Right lobe of liver (tissue), 4 donors: ENCODE results near the gene ADPGK.

- PRO-cap, 4 experiments: peak in 1 of 4 experiments; most common minus-strand start chr15:71529502 (in 1)
- RAMPAGE, long total RNA, 2 experiments: no peak in any of the 2 experiments
Measured at GRCh38 chr15:71529205-71529688, 281.1 kb upstream of the NR2E3 start.

DNA sequence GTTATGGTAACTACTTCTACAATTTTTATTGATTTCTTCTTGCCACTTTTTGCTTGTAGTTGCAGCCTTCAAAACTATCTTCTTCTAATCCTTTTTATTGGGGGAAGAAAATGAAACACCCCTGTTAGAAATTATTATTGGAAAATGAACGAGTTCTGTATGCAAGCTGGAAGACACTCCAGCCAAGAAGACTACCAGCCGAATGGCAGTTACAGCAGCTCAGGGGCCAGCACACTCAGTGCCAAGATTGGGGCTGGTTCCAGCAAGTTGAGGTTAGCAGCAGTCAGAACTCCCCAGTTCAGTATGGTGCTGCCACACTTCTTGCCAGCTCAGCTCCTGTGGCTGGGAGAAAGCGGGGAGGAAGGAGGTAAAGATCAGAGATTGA is 280.3 kb upstream of the NR2E3 start:
- PRO-cap, 4 experiments: no peak in any of the 4 experiments
- RAMPAGE, long total RNA, 2 experiments: no peak in any of the 2 experiments

DNA sequence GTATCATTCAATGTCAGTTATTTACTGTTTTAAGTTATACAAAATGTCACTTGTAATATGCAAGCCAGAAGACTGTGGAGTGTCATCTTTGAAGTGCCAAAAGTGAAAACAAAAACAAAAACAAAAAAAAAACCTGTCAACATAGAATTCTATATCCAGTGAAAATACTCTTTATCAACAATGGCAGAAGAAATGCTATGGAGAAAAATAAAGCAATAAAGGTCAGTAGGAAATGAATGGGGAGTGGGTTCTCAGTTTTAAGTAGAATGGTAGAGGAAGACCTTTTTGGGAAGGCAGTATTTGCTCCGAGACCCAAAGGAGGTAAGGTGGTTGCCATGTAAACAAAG is 205.7 kb upstream of the NR2E3 start:
- PRO-cap, 4 experiments: no peak in any of the 4 experiments
- RAMPAGE, long total RNA, 2 experiments: no peak in any of the 2 experiments

DNA sequence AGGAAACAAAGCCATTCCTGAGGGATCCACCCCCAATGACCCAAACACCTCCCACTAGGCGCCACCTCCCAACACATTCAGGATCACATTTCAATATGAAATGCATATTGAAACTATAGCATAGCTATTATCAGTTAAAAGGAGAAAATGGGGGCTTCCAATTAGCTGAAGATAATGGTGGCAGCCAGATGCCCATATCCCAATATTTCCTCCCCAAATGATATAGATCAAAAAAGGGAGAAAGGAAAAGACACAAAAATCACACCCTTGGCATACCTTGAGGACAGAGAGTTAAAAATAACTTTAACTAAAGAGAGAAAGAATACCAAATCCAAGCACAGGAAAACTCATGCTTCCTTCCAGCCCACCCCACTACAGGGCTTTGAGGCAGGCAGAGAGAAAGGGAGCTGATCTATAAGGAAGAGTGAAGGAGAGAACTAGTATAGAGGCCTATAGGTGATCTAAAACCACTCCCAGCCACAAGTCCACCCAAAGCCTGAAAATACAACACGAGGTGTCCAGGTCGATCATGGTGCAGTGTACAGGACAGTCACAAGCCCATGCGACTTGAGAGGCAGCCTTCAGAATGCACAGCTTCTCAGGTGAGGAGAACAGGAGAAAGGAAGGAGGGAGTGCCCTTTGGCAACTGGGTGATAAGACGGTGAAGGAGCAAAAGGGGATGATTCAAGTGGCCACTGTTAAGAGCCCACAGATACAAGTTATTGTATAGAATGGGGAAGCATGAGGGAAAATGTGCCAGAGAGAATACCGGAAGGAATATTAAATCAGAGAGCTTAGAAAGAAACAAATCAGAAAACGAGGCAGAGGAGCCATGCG is 113.7 kb upstream of the NR2E3 start:
- PRO-cap, 4 experiments: no peak in any of the 4 experiments
- RAMPAGE, long total RNA, 2 experiments: no peak in any of the 2 experiments

- PRO-cap, 4 experiments: no peak in any of the 4 experiments
- RAMPAGE, long total RNA, 2 experiments: no peak in any of the 2 experiments
Measured at GRCh38 chr15:71975496-71976202, 142.3 kb downstream of the MYO9A start.

GRCh38 chr15:72169932-72170845 is 27.4 kb downstream of the GRAMD2A start:
- PRO-cap, 4 experiments: no peak in any of the 4 experiments
- RAMPAGE, long total RNA, 2 experiments: no peak in any of the 2 experiments

DNA sequence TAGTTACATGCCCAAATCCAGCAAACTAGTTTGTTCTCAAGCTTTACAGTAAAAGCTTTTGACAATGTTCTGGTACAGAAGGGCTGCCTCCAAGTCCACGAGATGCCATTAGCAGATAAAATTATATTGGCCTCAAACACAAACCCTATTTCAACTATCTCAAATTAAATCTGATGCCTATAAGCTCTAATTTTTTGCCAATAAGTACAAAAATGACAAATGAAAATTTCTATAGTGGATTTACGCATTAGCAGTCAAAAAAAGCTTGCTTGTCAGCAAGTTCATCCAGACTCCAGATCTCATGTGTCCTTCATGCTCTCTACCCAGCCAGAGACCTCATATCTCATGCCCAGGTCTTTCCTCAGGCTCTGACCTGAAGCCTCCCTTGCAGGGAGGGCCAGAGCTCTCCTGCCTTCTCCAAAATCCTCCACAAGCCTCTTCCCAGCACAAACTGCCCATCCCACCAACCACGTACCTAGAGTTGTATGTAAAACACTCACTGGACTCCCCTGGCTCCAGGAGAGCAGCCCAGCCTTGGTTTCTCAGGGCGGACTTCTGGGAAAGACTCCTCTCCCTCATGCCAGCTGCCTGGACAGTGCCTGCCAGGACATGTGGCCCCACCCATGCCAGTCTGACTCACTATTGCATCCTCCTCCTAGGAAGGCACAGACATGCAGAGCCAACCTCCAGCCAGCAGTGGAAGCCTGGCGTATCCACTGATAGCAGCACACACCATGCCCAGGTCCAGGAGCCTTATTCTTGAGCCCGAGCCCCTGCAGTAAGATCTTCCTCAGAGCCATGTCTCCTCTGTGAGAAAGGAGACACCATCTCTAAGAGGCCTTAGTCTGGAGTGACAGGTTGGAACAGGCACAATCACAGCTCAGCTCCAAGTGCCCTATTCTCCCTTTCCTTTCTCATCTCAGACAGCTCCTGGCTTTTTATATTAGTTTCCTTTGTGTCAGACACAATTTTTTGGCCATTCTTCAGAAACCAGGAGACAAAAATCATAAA is 8.7 kb downstream of the PKM start:
- PRO-cap, 4 experiments: no peak in any of the 4 experiments
- RAMPAGE, long total RNA, 2 experiments: no peak in any of the 2 experiments

GRCh38 chr15:72228062-72228387 is 3.0 kb downstream of the PKM start:
- PRO-cap, 4 experiments: no peak in any of the 4 experiments
- RAMPAGE, long total RNA, 2 experiments: no peak in any of the 2 experiments

- PRO-cap, 4 experiments: no peak in any of the 4 experiments
- RAMPAGE, long total RNA, 2 experiments: no peak in any of the 2 experiments
Measured at GRCh38 chr15:72345364-72345730, 25.4 kb upstream of the CELF6 start.

GRCh38 chr15:72474428-72475092 is 430 bp downstream of the ARIH1 start:
- PRO-cap, 4 experiments: peak in 2 of 4 experiments; most common plus-strand start chr15:72474610 (in 1); most common minus-strand start chr15:72474934 (in 2)
- RAMPAGE, long total RNA, 2 experiments: no peak in any of the 2 experiments

GRCh38 chr15:72475093-72476139 is 1.3 kb downstream of the ARIH1 start:
- PRO-cap, 4 experiments: peak in 4 of 4 experiments; most common plus-strand start chr15:72475235 (in 2); most common minus-strand start chr15:72475158 (in 4)
- RAMPAGE, long total RNA, 2 experiments: no peak in any of the 2 experiments

DNA sequence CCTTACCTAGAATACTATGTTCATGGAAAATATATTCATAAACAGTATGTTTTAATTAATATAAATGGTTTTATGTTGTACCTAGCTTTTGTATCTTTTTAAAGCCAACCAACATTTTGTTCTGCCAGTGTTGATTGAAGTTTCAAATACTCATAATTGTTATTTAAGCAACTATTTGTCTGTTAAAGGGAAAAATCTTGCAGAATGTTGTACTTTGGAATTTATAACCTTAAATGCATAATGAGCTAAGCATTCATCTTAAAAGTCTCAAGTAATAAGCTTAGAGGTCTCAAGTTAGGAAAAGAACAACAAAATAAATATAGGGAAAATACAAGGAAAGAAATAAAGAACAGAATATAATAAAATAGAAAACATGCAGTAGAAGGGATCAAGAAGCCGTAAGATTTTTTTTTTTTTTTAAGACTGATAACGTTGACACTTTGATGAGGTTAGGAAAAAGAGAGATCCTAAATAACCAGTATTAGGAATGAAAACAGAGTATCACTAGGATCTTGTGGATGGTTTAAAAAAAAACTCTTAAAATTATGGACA is 57.7 kb downstream of the ARIH1 start:
- PRO-cap, 4 experiments: no peak in any of the 4 experiments
- RAMPAGE, long total RNA, 2 experiments: no peak in any of the 2 experiments

GRCh38 chr15:72783410-72784235 is at the start of gene ADPGK:
Gene ADPGK, minus strand, starts transcription at chr15:72783758.
- PRO-cap, 4 experiments: peak in 4 of 4 experiments; most common plus-strand start chr15:72783884 (in 2); most common minus-strand start chr15:72783768 (in 3)
- RAMPAGE, long total RNA, 2 experiments: no peak in any of the 2 experiments

DNA sequence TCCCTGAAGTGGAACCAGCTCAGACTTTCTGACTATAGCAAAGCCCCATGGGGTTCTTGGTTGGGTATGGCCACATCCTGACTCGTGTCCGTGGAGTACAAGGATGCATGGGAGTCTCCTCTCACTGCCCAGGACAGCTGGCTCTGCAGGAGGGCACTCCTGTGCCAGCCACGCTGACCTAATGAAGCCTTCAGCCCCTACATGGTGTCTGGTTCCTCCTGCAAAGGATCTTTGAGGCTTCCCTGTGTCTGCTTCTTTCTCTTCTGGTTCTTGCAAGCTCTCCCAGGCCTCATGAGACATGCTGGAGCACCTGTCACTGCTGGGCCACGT is 90.0 kb upstream of the ADPGK start:
- PRO-cap, 4 experiments: no peak in any of the 4 experiments
- RAMPAGE, long total RNA, 2 experiments: no peak in any of the 2 experiments

DNA sequence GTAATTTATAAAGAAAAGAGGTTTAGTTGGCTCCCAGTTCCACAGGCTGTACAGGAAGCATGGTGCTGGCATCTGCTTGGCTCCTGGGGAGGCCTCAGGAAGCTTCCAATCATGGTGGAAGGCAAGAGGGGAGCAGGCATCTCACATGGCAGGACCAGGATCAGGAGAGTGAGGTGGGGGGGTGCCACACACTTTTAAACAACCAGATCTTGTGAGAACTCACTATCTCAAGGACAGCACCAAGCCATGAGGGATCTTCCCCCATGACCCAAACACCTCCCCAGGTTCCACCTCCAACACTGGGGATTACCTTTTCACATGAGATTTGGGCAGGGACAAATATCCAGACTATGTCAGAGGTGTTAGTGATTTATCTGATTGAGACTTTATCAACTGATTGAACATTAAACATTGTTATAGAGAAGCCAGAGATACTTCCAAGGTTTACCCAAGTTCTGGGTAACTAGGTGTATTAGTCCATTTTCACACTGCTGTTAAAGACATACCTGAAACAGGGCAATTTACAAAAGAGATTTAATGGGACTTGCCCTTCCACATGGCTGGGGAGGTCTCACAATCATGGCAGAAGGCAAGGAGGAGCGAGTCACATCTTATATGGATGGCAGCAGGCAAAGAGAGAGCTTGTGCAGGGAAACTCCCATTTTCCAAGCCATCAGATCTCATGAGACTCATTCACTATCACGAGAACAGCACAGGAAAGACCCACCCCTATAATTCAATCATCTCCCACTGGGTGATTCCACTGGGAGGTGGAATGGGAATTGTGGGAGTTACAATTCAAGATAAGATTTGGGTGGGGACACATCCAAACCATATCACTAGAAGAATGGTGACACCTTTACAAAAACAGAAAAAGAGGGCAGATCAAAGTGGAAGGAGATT is 129.4 kb downstream of the NEO1 start:
- PRO-cap, 4 experiments: no peak in any of the 4 experiments
- RAMPAGE, long total RNA, 2 experiments: no peak in any of the 2 experiments

DNA sequence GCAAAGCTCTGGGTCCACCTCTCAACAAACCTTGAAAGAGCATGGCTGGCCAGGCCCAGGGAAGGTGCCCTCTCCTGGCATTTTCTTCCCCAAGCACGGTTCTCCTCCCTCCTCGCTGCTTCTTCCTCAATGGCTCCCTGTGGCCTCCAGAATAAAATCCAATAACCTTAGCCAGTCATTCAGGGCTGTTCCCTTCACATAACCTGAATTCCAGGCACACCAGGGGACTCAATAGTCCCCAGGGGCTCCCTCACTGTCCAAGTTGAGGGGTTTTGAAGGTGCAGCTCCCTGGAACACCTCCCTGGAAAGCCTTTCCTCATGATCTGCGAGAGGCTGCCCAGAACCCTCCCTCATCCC is 11.9 kb downstream of the TBC1D21 start:
- PRO-cap, 4 experiments: peak in 4 of 4 experiments; most common plus-strand start position 277 of the sequence (in 4)
- RAMPAGE, long total RNA, 2 experiments: no peak in any of the 2 experiments

DNA sequence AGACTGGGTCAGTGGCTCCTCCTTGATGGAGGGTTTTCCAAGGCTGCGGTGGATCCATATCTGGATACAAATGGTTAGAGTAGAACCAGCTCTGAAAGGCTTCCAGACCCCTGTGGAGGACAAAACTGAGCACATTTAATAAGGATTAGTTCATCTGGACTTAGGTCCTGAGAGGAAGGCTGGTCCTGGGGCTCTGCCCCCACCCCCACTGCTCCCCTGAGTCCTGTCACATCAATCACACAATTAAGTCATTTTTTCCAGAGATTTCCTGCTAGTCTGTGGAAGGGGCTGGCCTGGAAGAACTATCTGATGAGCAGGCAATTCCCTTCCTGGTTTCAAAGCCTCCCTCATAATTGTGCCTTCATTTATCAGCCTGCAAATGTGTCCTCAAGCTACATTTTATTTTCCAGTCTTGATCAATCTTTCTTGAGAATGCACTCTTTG is 16.0 kb downstream of the TBC1D21 start:
- PRO-cap, 4 experiments: peak in 1 of 4 experiments; most common minus-strand start position 198 of the sequence (in 1)
- RAMPAGE, long total RNA, 2 experiments: no peak in any of the 2 experiments

- PRO-cap, 4 experiments: no peak in any of the 4 experiments
- RAMPAGE, long total RNA, 2 experiments: no peak in any of the 2 experiments
Measured at GRCh38 chr15:73930270-73930673, 4.0 kb downstream of the LOXL1 start.

DNA sequence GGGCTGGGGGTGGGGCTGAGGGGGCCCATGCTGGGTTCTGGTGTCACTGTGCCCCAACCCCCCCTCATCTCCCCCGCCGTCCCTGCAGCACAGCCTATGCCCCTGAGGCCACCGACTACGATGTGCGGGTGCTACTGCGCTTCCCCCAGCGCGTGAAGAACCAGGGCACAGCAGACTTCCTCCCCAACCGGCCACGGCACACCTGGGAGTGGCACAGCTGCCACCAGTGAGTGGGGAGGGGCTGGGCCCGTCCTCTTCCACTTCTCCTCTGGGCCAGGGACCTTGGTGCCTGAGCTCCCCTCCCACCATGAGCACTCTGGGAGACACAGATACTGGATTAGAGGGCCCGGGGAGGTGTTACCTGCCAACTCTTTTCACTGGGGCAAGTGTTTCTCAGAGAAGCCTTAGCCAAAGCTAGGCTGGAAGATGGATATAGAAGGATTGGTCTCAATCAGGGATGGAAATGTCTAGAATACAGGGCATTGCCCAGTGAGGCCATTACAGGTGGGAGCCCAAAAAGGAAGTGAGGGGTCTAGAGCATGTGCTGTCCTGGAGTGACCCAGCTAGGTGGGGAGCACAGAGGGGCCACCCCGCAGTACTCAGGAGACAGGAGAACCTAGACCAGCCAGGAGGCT is 20.2 kb downstream of the LOXL1 start:
- PRO-cap, 4 experiments: no peak in any of the 4 experiments
- RAMPAGE, long total RNA, 2 experiments: no peak in any of the 2 experiments

DNA sequence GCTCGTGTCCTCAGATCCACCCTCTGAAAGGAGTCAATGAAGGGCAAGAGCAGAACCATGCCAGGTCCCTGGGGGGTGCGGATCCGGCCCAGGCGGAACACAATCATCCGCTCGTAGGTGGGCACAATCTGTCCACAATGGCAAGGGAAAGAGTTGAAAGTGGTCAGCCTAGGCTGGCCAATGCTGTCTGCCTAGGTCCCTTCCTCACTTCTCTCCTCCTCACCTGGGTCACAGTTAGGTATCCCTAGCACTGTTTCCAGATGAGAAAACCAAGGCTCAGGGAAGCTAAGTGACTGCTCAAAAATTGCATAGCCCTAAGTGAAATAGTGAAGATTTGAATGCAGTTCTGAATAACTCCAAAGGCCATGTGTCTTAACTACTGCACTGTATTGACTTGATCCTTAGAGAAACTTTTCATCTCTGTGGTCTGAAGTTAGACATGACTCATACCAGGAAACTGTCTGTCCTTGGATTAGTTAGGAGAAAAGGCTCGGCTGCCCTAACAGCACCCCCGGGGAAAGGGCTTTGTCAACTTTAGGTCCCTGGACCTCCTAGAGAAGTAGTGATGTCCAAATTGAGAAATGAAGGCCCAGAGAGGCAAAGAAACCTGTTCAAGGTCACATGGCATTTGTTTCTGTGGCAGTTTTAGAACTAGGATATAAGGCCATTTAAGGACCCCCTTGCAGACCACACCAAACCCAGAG is 2.8 kb downstream of the STOML1 start:
- PRO-cap, 4 experiments: no peak in any of the 4 experiments
- RAMPAGE, long total RNA, 2 experiments: no peak in any of the 2 experiments